Subcutaneous preadipocyte (primary cell): ENCODE measurements around the gene SREK1.

DNA sequence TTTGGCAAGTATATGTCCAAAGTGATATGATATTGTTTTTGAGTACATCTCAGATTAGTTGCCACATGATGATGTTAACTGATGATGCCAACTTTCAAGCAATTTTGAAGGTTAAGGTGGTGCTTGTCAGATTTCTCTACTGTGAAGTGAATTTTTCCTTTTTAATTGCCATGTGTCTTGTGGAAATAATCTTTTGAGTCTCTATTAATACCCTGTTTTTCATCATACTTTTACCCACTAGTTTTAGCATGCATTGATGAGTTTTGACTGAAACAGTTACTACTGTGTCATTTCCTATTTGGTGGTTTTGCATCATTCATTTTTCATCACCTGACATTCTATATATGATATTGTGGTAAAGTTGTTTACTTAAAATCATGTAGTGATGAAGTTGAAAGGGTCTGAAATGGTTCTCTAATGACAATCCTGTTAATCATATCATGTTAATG, 83.9 kb downstream of the ERBIN start:
- CAGE, long polyA plus RNA = no peak

DNA sequence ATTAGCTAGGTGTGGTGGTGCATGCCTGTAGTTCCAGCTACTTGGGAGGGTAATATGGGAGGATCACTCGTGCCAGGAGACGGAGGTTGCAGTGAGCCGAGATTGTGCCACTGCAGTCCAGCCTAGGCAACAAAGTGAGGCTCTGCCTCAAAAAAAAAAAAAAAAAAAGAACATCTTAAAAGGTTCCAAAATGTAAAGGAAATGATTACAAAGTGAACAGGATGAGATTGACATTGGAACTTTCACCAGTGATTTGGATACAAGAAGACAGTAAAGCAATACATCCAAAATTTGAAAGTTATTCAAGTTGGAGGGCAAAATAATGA, 59.9 kb upstream of the SREK1 start:
- CAGE, long polyA plus RNA = no peak

DNA sequence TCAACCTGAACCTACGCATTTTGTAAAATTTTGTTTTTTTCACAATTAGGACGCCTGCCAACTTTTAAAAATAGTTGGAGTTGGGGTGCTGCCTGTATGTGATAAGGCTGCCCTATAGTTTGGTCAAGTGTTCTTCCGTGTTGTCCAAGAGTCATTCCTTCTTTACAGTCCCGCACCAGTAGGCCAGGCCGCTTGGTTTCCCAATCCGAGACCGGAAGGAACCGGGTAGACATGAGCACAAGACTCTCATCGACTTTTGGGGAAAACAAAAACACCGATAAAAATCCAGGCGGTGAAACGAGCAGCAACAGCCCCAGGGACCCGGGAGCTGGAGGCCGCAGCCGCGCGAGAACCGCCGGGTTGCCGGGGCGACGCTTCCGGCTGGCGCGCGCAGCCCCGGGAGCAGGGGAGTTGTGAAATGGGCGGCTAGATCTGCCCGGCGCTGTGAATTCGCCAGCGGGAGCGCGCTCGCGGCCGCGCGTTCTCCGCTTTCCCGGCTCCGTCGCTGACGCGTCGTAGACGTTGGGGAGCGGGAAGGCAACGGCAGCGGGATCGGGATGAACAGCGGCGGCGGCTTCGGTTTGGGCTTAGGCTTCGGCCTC, at the start of gene SREK1:
TSS of gene SREK1 (plus strand) at position 481 of the 602 bp plus-strand sequence.
- CAGE, long polyA plus RNA = no peak

DNA sequence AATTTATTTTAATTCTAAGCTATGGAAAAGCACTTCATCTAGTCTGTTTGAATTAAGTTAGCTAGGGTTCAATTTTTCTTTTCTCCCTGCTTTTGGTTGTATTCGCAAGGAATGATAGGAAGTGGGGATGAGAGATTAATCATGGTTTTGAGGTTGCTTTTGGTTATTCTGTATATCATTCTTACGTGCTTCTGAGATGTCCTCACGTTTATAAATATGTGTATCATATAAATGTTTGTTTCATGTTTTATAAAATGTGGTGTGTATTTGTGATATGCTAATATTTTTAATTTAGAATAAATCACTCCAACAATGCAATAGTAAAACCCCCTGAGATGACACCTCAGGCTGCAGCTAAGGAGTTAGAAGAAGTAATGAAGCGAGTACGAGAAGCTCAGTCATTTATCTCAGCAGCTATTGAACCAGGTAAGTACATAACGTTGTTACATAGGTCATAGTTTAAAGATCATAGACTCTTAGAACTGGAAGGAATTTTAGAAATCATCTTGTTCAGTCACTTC, 19.5 kb downstream of the SREK1 start:
- CAGE, long polyA plus RNA = no peak

DNA sequence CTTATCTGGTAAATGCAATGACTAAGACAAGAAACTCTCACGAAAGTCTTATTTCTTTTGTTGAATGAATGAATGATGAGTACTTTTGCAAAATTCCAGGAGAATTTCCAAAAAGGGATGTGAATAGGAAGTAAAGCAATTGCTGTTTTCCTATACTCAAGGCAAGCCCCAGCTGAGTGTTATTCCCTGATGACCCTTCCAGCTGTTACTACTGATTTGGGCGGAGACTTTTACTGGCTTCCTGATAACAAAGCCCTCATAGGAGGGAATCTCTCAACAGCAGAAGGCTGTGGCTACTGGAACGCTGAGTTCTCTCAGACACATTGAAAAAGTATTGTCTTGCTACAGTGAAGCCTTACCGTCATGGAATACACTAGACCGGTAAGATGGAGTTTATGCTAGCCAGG, 162.8 kb downstream of the SREK1 start:
- CAGE, long polyA plus RNA = no peak

DNA sequence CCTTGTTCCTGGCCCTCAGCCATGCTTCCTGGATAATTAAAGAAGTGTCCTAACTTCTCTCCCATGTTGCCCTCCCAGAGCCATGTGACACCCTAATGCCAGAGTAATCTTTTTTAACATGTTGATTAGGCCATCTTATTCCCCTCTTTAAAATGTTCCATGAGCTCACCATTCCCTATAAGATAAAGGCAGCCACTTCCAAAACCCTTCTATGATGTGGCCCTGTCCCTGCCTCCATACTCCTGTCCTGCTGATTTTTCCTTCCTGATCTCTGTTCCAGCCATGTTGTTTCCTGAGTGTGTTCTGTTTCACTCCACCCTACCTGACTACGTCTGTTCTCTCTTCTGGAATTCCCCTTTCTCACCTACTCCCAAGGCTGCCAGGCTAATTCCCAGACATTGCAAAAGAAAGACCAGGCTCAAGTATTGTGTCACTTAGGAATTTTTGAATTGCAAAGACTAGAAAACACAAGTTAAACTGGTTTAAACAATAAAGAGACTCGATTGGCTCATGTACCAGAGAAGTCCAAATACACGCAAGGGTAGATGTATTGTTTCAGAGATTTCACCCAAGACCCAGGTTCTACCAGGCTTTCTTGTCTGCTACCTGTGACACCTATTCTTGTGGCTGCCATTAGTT, 295.3 kb downstream of the MAST4 start:
- CAGE, long polyA plus RNA = no peak

GRCh38 chr5:66960809-66961213, 235.8 kb downstream of the CD180 start:
- CAGE, long polyA plus RNA = no peak

DNA sequence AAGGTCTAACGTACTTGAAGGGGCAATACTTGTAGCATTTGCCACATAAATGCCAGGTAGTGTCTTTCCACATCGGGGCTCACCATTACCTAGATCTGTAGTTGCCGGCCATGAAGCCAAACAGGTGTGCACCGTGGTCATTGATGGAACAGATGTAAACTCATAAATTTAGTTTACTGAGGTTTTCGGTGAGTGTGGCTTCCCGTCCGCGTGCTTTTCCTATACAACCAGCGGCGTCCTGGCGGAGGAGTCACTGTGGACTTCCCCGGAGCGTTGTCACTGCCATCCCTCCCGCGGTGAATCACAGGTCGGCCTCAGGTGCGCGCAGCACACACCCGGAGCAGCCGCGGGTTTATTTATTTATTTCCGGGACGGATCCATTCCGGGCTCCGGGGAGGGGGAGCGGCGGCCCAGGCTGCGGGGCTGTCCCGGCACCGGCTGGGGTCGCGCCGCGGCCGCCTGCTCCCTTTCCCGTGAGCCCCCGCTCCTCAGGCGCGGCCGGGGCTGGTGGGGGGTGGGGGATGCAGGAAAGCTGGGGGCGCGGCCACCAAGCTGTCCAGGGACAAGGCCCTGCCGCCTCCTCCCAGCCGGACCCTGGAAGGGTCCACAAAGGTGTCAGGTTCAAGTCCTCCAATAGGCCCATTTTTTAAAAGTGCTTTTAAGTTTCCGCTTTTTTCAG, 192.7 kb downstream of the CD180 start:
- CAGE, long polyA plus RNA = no peak

DNA sequence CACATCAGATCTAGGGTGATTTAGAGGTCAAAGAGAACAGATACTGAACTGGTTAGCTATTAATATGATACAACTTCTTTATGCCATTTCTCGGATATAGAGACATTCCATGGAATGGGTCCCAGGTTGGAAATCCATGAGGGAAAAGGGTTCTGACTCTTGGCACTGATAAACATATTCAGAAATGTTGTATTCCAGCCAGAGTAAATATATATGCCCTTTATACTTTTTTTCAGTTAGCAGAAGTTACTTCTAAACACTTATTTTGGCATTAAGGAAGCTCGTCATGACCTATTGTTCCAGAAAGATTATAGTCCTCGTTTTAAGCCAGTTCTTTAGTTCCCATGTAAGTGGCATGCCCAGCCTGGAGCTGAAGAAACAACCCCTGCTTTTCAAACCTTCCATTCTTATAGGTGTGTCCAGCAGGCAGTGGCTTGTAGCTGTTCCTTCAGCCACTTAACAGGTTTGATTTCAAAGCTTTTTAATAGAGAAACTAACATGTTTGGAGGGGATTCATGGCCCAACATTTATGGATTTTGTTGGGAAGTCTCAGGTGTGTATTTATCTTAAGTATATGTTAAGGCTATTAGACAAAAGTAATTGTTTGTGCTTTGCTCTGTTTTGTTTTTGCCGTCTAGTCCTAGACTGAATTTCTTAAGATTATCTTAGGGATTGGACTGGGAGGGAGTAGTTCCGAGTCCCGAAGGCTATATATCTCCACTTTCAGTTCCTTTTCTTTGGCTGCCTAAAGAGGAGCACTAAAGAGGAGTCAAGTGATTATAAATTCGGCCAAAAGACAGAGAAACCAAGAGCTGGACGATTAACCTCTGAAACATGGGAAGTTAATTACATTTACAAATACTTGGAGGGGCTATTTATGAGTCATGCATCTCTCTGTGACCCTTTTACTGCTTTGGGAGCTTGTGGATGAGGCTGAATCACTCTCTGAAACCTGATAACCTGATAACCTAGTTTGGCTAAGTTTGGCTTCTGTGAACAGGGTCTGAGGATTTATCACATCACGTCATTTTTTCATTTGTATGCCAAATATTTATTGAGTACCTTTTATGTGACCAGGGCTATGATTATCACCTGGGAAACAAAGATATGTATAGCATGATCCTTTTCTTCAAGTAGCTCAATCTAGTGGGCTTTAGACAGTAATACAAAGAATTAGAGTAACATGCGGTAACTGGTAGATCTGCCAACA, 181.3 kb downstream of the CD180 start:
- CAGE, long polyA plus RNA = no peak

- CAGE, long polyA plus RNA = no peak
Observed at GRCh38 chr5:67165705-67166475, 30.7 kb downstream of the CD180 start.

- CAGE, long polyA plus RNA = no peak
Observed at GRCh38 chr5:67192799-67193541, 3.6 kb downstream of the CD180 start.

DNA sequence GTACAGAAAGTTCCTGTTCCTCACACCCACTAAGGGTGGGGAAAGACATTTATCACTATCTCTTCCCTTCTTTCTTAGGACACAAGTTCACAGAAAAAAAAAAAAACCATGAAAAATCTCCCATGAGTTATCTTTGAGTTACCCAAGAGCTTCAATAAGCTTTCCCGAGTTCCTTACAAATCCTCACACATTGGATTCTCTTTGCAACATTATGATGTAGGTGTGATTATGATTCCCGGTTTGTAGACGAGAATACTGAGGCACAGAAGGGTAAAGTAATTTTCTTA, 61.0 kb upstream of the CD180 start:
- CAGE, long polyA plus RNA = no peak

GRCh38 chr5:67268020-67269218, 71.8 kb upstream of the CD180 start:
- CAGE, long polyA plus RNA = no peak

GRCh38 chr5:67378539-67378817, 181.9 kb upstream of the CD180 start:
- CAGE, long polyA plus RNA = no peak

GRCh38 chr5:67514879-67515587, 318.4 kb upstream of the CD180 start:
- CAGE, long polyA plus RNA = no peak

GRCh38 chr5:67910631-67911125, 304.9 kb upstream of the PIK3R1 start:
- CAGE, long polyA plus RNA = no peak

DNA sequence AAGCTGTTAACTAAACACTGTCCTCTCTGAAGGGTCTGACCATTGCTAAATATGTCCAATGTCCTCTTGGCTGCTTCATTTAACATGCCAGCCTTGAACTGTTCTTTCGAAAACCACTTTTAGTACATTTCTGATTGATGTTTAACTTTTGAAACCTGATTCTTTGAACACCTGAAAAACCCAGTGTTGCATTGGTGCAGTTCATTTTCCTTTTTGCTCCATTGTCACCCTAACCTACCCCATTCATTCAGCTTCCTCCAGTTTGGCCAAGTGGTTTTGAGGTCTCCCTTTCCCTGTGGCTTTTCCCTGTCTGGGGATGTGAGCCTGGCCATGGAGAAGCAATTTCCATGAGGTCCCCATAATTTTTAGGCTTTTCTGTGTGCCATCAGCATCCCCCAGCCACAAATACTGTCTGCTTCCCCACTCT, 134.8 kb upstream of the PIK3R1 start:
- CAGE, long polyA plus RNA = no peak

DNA sequence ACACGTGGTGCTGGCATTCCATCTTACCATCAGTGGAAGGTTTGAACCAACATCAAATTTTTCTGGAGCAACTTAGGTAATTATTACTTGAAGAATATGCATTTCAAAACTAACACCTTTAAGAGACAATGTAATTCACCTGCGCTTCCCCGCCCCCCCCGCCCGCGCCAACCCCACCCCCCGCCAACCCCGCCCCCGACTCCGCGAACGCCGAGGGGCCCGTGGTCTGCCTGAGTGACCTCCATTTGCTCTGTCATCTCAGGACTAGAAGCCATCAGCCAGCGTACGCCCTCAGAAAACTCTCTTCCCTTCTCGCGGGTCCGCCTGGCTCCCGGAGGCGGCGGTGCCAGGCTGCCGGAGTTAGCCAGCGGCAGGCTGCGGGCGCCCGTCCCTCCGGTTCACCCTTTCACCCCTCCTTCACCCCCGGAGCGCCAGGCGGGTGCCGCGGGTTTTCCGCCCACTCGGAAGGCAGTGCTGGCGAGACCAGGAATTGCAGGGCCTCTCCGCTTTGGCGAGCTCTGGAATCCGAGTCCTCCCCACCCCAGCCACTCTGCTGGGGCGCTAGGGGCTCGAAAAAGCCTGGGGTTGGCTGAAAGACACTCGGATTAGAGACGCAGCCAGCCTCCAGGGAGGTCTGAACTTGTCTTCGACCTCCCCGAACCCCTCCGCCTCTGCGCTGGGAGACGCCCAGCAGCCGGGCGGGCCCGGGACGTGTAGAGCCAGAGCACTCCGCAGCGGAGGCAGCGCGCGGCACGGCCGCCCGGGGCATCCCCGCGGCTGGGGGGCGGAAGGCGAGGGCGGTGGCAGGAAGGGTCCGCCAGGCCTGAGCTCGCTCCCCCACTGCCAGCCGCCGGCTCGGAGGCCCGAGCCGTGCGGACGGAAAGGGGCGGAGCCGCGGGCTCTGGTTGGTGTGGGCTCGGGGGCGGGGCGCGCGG, 526 bp upstream of the PIK3R1 start:
- CAGE, long polyA plus RNA = no peak

DNA sequence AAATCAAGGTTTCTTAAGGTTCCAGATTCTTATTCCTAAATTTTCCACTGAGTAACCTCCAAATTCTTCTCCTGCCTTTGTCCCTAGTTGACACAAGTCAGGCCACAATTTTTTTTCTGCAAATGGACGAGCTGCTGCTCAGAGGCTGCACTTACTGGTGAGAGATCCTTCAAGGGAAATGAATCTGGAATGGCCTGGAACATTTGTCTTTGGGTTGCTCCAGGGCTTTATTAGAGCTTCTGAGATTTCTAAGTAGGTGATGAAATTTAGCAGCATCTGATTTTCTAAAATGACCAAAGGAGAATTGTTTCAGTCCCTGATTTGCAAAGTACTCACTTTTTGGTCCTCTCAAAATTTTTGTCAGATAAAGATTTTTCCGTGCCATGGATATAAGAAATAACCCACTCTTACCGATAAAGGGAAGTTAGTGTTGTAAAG, 39.3 kb downstream of the PIK3R1 start:
- CAGE, long polyA plus RNA = no peak

DNA sequence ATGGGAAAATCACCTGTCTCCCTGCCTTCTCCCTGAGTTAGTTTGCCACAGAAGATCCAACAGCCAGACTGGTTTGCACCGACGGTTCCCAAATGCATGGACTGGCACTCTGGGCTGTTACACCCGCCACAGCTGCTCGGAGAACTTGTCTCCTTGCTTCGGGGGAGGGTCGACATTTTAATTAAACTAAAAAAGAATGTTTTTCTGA, 73.4 kb downstream of the PIK3R1 start:
- CAGE, long polyA plus RNA = no peak